Neuron (in vitro differentiated cells): ENCODE measurements around a stretch of chr18.

GRCh38 chr18:49465265-49465829 lies 4.9 kb upstream of the DYM start:
- PRO-cap, result no peak

GRCh38 chr18:49489113-49489892 lies 2.3 kb upstream of the C18orf32 start:
- PRO-cap, result no peak

GRCh38 chr18:49690289-49690798 lies 123.0 kb downstream of the ACAA2 start:
- PRO-cap, result no peak

DNA sequence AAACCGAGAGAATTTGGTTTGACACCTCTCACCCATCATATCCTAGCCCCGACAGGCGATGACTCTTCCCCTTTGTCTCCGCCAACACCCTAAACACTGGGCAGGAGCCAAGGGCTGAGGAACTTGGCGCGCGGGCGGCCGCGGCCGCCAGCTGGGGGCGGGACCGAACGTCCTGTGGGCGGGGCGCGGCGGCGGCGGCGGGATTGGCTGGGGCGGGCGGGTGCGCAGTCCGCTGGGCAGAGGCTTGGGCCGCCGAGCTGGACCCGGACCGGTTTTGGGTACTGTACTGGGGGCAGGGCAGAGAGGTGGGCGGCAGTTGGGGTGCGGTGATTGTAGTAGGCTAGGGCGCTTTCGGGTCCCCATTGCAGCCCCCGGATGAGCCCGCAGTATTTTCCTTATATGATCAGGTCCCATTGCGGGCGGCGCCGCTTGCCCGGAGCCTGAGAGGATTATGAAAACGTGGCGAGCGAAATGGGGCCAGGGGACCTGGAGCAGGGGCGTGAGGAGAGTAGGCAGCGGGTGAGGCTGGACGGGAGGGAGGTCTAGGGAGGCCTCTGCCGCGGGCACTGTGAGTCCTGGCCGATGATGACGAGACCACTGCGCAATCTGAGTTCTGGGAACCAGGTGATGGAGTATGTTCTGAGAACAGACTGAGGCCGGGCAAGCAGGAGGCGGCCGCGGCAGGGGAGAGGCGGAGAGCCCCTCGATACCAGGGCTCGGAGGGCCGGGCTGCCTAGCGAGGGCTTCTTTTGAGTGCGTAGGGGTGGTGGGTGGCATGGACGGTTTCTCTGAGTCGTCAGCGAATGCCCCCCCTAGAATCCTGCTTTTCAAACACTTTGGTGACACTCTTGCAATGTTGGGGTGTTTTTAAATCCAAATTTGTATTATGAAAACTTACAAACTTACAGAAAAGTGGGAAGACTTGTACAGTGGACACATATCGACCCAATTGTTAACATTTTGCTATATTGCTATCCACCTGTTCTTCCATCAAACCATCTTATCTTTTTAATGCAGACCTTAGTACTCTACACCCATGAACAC lies 774 bp upstream of the ACAA2 start:
- PRO-cap, result bidirectional peak, plus-strand start at position 239 of the sequence, minus-strand start outside the sequence; bidirectional peak, plus-strand start at position 571 of the sequence, minus-strand start at position 608 of the sequence

DNA sequence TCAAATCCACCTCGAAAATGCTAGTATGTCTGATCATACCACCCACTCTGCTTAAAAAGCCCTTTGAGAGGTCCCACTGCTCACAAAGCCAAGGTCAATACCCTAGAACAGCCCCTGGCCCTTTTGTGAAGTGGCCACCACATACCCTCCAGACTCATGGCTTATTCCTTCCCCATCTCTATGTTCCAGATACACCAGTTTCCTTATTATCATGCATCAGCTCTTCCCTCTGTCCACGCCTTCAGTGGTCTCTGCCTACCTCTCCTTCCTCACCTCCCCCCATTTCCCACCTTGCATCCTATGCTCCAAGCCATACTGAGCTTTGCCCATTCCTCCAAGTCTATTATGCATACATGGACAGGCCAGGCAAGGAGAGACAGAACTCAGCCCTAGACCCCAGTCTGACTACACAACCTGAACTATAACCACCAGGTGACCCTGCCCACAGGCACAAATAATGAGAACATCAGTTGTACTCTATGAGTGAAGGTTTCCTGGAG lies 172.7 kb upstream of the ACAA2 start:
- PRO-cap, result no peak

- PRO-cap, result no peak
These were observed 717 bp downstream of the MBD1 start for GRCh38 chr18:50280567-50281044.

DNA sequence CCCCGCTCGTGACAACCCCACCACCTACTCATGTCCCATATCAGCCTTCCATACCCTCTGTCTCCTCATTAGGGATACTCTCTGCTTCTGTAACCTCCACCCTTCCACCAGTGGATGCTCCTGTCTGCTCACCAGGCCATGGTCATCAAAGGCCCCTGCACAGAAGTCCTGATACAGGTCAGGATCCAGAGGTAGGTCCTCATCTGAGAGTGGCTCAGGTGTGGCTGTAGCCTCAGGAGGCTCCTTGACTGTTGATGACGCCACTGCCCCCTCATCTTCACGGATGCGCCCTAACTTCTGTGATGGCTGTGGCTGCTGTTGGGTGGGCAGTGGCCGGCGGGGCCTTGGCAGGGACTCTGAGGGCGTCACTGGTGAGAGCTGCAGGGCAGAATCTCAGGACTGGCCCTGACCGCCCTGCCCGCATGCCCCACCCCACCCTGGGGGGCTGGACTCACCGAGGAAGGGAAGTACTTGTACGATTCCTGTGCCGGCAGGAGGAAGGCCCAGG lies 2.6 kb downstream of the CXXC1 start:
- PRO-cap, result no peak

DNA sequence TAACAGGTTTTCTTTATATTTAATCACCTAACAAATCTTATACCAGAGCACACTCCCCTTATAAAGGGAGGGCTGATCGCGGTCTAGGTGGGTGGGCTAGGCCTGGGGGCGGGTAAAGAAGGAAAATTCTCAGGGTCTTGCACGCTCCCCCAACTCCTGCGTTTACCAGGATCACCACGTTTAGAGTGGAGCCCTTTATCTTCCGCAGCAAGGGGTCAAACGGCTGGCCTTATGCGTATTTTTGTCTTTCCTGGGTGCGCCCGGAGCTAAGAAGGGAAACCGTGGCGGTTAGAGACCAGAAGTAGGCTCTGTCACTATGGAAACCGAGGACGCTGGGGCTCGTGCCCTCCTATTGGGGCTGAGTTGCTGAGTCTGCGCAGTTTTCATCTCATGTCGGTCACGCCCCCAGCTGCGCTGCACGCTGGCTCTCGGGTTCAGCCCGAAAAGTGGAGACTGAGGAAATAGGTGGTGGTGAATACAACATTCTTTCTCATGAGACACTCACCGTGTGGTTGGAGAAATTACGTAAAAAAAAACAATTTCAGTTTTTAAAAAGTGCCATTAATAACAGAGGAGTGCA lies 20.1 kb upstream of the CXXC1 start:
- PRO-cap, result bidirectional peak, plus-strand start at position 419 of the sequence, minus-strand start at position 313 of the sequence

- PRO-cap, result no peak
These were observed 99.2 kb downstream of the MAPK4 start for GRCh38 chr18:50658972-50659535.

GRCh38 chr18:50841840-50842226 lies 22.0 kb upstream of the MRO start:
- PRO-cap, result no peak

DNA sequence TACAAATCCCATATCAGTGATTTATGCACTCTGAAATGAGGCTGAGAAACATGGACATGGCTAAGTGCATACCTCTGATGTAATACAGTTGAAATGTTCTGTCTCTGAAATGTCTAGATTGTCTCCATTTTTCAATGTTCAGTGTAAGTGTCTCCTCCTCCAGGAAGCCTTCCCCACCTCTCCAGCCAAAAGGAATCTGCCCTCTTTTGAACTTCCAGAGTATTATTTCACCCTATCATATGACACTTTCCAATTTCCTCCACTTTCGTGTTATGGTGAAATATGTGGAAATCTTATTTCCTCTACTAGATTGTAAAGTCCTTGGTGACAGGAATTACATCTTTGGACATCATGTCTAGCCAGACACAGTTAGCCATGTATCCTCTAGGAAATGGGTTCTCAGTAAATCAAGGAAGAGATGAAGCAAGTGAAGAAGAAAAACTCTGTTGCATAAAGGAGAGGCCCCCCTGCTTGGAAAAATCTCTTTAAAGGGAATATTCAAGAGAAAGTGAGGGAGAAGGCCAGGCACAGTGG lies 29.4 kb upstream of the ME2 start:
- PRO-cap, result no peak

GRCh38 chr18:50853839-50854351 lies 25.0 kb upstream of the ME2 start:
- PRO-cap, result no peak

GRCh38 chr18:50986641-50986998 lies 18.8 kb downstream of the ELAC1 start:
- PRO-cap, result no peak

DNA sequence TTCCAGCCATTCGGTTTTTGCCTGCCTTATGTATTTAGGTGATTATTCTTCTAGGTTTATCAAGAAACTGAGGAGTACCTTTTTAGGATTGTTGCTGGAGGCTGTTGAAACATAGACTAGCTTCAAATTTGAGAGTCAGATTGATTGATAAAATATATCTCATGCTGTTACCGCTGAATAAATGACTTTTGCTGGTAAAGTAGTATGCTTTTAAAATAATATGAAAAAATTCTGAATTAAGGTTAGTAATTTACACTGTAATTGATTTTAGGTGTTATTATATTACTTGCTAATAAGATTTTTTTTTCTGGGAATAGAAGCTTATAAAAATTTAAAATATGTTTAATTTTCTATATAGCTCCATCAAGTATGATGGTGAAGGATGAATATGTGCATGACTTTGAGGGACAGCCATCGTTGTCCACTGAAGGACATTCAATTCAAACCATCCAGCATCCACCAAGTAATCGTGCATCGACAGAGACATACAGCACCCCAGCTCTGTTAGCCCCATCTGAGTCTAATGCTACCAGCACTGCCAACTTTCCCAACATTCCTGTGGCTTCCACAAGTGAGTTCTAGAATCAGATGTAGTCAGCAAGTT lies 24.5 kb downstream of the SMAD4 start:
- PRO-cap, result no peak

GRCh38 chr18:51190929-51191558 lies 6.4 kb downstream of the MEX3C start:
- PRO-cap, result no peak

DNA sequence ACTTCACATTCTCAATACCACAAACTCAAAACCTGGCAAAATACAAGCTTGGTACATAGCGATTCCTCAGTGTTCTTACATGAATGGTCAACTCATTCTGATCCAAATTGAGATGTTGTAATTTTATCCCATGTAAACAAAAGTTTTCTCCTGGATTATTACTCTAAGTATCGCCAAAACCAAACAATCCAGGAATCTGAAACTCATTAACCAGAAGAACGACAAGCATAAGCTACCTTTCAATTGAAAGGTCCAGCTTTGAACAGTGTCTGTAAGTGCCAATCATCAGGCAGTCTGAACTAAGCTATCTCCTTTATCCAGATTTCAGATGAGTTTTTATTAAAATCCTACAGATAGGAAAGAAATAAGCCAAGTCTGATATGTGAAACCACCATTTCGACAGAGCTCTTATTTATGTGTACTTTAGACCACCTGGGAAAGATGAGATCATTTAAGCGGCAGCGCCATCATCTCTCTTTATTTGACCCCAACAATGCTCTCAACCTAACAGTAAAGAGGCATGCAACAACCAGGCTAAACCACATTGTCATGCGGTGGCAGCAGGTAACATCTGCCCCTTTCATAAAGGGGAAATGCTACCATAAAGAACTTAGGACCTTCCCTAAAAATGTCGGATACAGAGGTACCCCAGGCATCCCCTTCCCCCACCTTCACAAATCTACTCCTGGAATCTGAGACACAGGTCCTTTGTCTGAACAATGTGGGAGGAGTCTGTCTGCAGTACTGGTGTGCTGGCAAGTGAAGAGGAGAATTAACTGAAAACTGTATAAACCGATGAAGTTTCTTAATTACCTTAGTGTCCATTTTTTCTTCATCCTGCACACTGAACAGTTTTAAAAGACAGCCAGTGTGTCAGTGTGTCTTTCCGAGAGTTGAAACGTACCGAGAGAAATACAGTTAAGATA lies 2.2 kb downstream of the MEX3C start:
- PRO-cap, result unidirectional peak, plus-strand start at position 206 of the sequence; bidirectional peak, plus-strand start at position 507 of the sequence, minus-strand start at position 501 of the sequence; bidirectional peak, plus-strand start at position 741 of the sequence, minus-strand start at position 681 of the sequence

- PRO-cap, result no peak
These were observed 20.6 kb upstream of the MEX3C start for GRCh38 chr18:51218051-51218519.

DNA sequence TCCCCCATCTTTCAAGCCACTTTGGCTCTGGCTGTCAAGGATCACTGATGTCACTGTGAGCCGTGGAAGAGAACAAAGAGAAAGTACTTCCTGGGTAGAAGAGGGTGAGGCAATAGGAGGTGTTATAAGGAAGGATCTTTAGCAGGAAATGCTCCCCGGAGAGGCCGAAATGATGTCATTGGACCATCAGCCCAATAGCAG lies 228.4 kb upstream of the MEX3C start:
- PRO-cap, result no peak

- PRO-cap, result no peak
These were observed 16.5 kb downstream of the DYNAP start for GRCh38 chr18:54607303-54608119.

DNA sequence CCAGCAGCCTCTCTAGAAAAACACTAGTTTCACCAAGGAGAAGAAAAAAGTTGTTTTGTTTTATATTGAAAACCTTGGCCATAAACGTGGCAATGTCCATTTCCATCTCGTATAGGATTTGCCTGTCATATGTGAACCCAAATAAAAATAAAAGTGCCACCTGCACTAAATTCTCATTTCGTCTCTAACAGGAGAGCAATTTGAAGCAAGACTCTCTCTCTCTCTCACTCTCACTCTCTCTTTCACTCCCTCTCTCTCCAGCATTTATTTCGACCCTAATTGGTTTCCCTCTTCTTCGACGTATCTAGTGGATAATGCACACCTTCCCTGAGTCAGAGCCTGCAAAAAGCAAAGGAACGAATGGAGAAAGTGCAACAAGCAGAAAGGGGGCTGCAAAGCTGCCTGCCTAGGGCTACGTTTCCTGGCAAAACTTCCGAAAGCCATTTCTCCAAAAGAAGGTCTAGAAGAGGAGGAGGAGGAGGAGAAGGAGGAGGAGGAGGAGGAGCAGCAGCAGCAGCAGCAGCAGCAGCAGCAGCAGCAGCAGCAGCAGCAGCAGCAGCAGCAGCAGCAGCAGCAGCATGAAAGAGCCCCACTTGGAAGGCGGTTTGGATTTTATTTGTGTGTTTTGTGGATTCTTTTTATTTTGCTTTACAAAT lies 2.2 kb downstream of the TCF4 start:
- PRO-cap, result no peak